Measurements from ENCODE around the gene TSEN15.

DNA sequence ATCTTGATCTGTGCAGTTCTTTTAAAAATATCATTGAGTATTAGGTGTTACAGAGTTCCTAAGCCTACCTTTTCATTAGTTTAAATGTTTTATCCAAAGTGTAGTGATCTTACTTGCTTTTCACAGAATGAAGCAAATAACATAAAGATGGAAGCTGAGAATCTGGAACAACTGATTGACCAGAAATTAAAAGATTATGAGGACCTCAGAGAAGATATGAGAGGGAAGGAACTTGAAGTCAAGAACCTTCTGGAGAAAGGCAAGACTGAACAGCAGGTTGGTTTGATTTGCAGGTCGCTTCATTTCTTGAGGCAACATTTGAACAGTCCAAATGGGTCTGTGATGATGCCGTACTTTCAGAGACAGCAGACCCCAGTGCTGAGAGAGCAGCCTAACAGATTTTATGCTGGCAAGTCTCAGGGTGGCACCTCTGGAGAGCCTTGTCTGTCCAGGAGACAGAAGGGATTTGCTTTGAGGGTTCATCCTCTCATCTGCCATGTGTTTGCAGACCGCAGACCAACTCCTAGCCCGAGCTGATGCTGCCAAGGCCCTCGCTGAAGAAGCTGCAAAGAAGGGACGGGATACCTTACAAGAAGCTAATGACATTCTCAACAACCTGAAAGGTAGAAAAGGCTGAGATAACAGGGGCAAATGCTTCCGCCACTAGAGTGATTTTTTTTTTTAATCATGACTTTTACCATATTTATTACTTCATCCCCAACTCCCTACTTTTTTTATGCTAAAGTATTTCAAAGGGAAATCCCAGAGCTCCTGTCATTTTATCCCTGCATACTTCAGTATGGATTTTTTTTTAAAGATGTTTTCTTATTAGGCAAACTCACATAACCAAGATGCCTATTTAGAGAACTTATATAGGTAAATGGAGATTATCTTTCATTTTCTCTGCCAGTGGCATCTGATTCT is 51.3 kb upstream of the LAMC2 start:
- PRO-cap: no peak

GRCh38 chr1:183301195-183301627 is 115.1 kb downstream of the LAMC2 start:
- PRO-cap: no peak

DNA sequence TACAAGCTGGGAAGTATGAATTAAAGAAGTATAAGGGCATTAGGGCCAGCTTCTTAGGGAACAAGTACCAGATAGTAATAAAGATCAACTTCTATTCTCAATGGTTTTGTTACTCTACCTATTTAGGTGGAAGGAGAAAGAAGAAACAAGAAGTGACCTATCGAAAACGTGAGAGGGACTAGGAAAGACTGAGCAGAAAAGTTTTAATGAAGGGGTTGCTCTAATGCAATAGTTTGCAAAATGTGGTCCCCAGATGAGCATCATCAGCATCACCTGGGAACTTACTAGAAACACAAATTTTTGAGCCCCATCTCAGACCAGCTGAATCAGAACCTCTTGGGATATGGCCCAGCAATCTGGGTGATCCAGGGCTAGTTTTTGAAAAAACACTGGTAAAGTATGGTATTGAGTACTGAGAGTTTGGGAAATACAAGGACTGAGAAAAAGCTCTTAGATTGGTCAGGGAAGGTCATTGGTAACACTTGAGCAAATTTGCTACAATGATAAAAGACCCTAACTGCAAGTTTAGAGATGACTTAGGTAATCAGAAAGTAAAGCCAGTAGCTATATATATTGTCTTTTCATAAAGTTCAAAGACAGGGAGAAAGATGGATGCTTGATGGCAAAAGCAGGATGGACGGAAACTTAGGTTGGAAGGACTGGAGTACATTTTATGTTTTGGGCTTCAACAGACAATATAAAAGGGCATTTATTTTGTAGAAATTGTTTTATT is 17.5 kb downstream of the SMG7 start:
- PRO-cap: no peak

DNA sequence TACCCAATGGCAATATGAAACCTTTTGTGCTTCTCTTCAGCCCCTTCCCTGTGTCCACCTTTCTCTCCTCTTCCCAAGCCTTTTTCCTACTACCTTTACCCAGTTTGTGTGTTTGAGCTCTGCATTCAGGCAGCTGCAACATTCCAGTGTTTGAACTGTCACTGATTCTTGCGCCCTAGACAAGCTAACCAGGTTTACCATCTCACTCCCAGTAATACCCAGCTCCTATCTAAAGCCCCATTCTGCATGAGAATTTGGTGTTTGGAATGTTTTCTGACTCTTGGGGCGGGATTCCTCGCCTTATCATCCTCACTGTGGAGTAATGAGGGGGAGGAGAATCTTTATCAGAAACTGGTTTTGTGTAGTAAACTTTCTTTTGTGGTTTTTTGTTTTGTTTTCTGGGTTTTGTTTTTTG is 36.5 kb downstream of the NCF2 start:
- PRO-cap: no peak

DNA sequence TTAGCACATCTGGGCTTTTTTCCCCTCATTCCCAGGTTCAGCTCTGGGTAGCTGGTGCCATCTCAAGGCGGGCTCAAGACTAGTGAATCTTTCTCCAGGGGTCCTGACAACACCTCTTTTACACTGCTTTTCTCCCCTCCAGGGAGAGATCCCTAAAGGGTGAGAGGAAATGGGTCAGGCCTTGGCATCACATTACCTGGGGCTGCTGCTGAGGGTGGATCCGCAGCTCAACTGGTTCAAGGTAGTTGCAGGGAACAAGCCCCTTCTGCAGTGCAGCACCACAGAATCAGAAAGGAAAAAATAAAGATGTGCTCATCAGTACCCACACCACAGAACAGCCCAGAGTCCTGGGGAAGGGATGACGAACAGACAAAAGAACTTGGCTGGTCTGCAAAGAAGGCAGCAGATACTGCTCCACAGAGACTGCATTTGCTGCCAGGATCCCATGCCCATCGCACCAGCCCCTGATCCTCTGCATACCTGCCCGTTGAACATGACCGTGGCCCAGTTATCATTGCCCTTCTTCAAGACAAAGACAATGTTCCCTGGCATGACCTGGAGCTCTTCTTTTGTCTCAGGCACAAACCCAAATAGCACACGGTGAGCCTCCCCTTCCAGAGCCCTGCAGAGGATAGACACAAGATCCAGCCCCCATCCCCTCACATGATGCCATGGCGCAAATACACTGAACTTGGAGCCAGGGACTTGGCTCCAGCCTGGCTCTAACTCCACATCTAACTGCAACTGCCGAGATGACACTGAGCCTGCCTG is 23.4 kb downstream of the NCF2 start:
- PRO-cap: no peak

- PRO-cap: no peak
Measured at GRCh38 chr1:183598354-183598949, 8.2 kb upstream of the NCF2 start.

DNA sequence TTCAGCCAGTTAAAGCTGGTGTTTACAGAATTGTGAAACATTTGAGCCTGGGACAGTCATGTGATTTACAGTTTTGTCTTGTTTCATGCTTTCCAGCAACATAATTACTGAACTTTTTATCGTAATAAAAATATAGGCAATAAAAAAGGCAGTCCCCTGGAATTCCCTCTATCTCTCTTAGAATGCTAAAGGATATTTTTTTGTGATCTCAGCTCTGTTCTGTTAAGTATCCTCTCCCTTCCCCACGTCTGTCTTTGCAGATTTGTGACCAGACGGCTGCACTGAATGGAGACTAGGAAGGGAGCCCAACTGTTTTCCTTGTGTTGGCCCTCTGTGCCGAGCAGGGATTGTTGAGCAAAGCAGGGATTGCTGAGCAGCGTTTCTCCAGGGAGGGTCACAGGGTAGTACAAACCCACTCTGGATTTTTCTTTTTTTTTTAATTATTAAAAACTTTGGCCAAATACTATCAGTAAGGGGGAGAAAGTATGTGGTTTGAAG is 70.2 kb upstream of the RGL1 start:
- PRO-cap: unidirectional peak, plus-strand start at position 259 of the sequence

- PRO-cap: bidirectional peak, plus-strand start at chr1:183807056, minus-strand start at chr1:183806863
Measured at GRCh38 chr1:183806731-183807281, 1.9 kb downstream of the RGL1 start.

DNA sequence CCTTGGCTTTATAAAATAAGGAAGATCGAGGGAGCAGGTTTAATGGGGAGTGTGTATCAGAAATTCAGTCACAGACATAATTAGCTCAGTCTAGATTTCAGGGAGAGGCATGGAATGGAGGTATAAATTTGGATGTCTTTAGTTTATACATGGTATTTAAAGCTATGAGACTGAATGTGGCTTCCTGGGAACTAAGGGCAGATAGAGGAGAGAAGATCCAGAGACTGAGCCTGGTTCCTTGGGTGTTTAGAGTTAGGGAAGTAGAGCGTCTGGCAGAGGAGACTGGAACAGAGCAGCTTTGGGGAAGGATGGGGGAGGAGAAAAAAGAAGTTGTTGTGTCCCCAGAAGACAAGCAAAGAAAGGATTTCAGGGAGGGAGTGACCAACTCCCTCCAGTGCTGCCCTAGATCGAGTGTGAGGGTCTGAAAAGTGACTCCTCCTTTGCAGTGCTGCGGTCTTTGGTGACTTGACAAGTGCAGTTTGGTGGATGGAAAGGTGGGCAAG is 62.2 kb downstream of the RGL1 start:
- PRO-cap: no peak

DNA sequence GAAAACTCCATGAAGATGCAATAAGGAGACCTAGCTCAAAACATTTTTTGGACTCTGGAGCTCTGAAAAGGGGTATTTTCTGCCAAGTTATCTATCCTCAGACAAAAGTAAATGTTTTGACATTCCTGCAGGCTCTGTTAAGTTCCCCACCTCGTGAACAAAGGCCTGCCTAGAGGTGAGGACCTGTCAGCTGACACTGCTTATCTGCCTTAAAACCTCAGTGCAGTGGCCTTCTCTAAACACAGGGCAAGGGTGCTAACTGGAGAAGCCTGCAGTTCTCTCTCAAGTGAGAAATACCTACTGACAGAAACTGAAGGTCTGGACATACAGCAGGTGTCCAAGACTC is 41.1 kb downstream of the COLGALT2 start:
- PRO-cap: no peak

DNA sequence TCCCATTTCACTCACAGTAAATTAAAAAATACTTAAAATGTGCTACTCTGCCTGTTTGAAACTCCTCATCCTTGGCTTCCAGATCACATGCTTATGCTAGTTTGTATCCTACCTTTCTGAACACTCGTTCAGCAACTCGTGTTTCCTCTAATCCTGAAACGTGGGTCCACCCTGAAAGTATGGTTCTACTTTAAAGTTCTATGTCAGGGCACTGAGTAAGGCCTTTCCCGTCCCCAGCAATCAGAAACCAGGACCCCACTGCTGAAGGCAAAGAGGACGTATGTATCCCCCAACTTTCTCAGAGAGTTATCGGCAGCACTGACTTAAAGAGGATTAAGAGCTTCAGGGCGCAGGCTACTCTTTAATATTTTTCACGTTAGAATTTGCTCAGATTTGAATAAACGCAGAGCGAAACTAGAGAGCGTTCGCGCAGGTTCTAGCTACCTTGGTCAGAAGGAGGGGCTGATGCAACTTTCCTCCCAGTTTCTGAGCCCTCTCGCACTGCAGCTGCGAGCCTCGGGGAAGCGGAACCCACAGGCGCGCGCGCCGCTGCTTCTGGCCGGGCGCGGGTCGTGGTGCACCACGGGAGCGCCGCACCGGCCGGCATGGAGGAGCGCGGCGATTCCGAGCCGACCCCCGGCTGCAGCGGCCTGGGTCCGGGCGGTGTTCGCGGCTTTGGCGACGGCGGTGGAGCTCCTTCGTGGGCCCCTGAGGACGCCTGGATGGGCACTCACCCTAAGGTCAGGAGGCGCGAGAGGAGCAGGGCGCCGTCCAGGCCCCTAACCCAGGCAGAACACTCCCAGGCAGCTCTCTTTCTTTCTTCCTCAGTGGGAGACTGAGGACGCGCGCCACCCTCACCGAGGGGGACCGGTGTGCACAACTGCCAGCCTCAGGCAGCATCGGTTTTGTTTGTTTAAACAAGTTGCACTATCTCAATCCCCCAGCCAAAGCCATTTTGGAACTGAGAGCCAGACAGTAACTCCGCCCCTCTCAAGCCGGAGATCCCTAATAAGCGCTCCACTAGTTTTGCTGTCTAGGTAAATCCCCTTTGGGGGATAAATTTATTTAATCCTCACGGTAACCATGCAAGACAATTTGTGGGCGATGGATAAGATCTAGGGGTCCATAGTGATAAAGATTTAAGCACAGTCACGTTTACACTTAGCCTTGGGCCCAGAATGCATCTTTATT is at the start of gene TSEN15:
TSS of gene TSEN15 (plus strand) at position 580 of the 1,191 bp plus-strand sequence.
- PRO-cap: bidirectional peak, plus-strand start at position 606 of the sequence, minus-strand start at position 464 of the sequence

DNA sequence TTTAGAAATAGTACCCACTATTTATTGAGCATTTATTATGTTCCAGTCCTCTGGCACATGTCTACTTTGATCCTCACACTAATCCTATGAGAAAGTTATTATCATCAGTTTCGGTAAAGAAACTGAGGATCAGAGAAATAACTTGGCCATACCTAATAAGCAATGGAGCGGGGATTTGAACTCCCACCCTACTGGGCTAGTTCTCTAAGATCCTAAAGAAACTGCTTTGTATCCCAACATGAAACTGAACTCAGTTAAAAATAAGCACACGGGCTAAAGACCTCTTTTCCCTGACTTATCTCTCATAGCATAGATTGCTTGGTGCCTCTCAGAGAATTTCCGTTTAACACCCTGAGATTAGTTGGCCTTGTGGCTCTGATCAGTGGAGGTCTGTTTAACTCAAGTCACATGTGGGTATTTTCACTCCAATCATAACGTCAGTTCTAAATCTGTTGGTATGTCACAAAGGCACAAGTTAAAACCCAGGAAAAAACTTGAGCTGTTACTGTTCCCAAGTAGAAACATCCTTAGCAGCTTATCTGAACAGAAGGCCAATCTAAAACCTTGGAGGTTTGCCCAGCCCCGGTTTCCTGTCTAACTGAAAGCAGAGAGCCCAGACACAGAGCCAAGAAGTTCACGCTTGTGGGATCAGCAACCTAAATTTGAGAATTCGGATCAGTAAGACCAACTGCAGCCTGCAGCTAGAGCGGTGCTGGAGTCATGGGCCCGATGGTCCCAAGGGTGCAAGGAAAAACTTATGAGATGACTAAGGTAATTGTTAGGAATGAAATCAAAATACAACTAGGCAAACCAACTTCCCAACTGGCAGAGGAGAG is 90.4 kb upstream of the C1orf21 start:
- PRO-cap: no peak

DNA sequence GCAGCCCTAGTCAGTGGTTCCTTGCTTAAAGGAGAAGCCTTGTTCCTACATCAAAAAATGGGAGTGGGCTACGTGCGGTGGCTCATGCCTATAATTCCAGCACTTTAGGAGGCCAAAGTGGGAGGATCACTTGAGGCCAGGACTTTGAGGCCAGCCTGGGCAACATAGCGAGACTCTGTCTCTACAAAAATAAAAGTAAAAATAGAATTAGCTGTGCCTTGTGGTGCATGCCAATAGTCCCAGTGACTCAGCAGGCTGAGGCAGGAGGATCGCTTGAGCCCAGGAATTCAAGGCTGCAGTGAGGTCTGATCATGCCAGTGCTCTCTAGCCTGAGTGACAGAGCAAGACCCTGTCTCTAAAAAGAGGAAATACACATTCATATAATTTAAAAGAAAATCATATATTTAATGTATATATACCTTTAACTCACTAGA is 127.1 kb downstream of the C1orf21 start:
- PRO-cap: no peak

- PRO-cap: unidirectional peak, plus-strand start at chr1:184574781
Measured at GRCh38 chr1:184574495-184575205, 180.0 kb downstream of the EDEM3 start.

DNA sequence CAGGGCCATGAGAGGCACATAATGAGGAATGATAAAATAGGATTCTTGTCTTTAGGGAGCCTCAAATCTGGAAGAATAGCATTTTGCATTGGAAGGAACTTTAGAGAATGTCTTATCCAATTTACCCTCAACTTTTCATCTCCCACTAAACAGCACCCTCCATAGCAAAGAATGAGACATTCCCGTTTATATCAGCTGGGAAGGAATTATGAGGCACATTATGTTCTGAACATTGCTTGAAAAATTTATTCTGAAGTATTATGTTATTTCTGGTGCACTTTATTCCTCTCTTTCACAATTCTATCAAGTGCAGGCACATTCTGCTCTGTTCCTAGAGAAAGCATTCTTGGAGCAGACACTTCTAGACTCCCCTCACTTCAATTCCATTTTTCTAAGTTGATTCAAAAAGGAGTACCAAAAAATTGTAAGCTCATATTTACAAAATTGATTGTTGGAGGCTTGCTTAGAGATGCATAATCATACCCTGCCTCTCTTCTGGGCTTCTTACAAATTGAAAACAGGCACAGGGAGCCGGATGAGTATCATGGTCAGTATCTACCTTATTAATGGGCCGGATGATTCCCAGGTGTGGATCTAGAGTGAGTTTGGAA is 147.8 kb downstream of the EDEM3 start:
- PRO-cap: no peak

DNA sequence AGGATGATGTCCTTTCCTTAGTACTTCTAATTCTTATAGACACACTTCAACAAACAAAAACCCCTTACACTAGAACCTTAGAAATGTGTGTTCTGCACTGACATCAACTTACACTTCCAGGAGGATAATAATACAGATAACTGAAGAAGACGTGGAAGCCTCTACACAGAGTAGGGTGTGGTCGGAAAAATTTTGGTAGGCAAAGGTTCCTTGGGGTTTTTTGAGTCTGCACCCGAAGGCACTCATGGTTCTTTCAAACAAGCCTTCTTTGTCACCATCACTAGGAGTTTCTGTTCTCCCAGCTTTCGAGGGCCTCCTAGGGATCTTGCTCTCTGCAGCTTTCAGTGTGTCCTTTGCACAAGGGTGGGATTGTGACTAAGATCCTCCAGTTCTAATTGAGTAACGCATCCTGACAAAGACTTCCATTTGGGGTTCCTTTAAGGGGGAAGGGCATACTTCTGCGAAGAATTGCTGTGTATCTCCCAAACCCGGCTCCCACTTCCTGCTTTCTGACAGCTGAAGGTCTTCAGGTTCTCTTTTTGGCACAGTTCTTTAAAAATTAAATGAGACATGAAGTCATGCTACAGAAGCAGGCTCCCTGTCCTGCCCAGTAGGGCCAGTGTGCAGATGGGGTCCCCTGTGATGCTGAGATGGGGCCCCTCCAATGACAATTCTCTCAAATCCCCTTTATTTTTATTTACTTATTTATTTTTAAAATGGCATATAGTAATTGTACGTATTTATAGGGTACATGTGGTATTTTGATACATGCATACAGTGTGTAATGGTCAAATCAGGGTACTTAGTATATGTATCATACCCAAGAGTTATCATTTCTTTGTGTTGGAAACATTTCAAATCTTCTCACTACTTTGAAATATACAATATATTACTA is 139.3 kb downstream of the EDEM3 start:
- PRO-cap: no peak

DNA sequence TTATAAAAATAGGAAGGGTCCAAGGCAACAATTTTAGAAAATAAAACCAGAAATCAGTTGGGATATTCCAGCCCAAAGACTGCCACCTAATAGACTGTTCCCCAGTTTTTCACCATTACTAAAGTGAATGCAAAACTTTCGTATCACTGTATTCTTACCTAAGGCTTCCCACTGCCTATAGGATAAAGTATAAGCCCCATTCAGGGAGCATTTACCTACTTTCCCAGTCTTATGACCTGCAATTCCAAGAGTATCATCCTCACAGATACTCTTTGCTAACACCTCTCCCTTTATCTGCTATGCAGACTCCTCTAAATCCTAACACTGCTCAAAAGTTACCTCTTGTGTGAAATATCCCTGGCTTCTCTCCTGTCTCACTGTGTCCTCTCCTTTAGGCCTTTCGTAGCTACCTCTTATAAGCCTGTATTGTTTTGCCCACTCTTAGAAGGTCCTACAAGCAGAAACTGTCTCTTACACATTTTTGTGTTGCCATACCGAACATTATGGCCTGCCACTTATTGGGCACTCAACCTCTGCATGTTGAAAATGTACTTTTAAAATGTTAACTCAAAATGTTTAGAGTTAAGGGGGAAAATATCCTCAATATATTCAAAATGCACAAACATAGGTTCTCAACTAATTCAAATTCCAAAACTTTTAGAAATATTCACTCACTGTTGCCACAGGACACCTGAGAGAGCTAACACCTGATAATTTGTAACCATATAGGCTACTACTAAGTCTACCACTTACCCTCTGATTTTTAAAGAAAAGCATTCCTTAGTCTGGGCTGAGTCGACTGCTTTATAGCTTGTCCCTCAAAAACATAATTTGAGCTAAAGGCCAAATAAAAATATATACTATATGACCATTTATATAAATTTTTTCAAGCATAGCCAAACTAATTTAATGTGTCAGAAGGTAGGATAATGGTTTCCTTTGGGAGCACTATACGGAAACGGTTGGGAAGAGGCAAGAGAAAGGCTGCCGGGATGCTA is 13.0 kb downstream of the IVNS1ABP start:
- PRO-cap: no peak

- PRO-cap: bidirectional peak, plus-strand start at chr1:185694209, minus-strand start at chr1:185694168
Measured at GRCh38 chr1:185694038-185694637, 40.1 kb upstream of the HMCN1 start.

- PRO-cap: no peak
Measured at GRCh38 chr1:185880817-185881358, 146.7 kb downstream of the HMCN1 start.

GRCh38 chr1:186296625-186296936 is 502 bp downstream of the PRG4 start:
- PRO-cap: no peak